Placental pericyte (primary cell): ENCODE measurements around a stretch of chr1.

GRCh38 chr1:60989797-60990211, 92.6 kb upstream of the NFIA start:
- CAGE, long polyA plus RNA: no peak

DNA sequence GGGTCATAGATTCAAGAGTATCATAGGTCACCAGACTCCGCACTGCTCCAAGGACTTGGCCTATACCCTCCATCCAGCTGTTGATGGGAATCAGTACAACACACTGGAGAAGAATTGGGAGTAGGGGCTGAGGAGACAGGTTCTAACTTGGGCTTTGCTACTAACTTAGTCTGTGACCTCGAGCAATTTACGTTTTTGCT, 84.9 kb upstream of the NFIA start:
- CAGE, long polyA plus RNA: no peak

DNA sequence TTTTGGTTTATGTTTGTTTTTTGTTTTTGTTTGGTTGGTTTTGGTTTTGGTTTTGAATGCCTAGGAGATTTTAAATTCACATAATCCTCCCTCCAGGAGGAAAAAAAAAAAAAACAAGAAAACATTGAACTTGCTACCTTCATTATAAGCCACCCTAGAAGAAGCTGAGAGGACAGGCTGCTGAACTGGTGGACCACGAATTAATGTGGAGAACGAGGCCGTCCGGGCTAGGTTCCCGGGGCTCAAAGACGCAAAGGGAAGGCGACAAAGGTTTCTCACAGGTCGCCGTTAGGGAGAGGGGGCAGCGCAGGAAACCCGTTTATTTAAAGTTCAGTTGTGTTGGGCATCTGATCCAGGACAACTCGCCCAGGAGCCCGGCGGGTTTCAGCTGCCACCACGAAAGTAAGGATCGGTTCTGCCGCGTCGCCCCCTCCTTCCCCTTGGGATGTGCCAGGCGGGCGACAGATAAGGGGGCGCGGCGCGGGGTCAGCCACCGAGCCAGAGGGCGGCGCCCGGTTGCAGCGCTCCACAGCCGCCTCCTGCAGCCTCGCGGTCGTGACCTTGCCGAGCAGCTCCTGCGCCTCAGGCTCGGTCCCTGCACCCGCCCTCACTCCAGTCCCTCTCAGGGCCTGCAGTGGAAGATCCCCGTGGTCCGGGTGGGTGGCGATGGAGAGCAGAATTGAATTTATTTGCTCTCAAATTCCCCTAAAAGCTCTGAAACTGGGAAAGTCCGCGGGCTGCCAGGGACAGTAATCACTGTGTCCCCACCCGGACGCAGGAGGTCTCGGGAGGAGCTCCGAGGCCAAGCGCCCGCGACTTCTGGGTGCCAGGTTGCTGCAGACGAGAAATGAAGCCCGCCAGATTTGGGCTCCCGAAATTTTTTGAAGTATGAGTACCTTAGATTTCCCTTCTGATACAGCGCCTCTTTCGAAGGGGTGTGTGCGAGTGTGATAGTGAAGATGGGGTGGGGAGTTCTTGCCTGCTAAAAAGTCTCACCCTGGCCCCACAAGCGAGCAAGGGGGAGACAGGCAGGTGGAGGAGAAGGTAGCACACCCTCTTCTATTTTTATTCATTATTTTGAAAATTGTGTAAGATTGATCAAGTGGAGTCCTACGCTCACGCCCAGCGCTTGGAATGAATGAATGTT, 28.5 kb upstream of the NFIA start:
- CAGE, long polyA plus RNA: no peak

- CAGE, long polyA plus RNA: no peak
Measured at GRCh38 chr1:61077619-61078459, 4.5 kb upstream of the NFIA start.

- CAGE, long polyA plus RNA: no peak
Measured at GRCh38 chr1:61457269-61457945, 267.5 kb downstream of the TM2D1 start.

DNA sequence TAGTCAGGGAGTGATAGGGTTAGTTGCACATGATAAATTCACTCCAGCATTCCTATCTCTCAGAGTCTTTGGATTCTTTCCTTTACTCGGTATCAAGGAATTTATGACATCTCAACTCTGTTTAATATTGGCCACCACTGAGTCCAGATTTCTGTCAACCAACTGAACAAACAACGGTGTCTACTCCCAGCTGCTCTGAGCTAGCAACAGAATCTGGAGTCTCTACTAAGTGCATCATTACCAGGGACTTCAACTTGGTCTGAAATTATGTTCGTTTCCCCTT, 233.4 kb downstream of the TM2D1 start:
- CAGE, long polyA plus RNA: no peak

DNA sequence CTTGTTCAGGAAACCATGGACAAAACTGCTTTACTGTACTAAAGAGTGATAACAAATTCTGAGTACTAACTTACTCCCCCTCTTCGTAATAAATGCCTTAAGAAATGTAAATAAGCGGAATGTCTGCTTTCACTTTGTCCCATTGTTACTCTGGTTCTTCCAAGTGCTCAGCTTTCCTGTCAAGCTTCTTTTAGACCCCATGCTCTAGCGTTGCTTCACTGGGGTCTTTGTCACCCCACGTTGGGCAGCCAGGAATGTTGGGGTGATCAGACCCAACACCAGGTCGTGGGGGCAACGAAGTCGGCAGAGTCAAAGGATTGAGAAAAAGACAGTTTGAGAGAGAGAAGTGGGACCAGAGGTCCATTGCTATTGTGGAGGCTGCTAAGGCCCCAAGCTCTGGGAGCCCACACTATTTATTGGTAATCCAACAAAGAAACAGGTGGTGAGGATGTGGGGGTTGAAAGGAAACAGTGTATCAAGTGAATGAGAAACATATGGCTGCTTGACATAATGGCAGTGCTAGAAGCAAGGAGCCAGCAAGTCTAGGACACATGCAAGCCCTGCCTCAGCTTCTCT, 11.4 kb upstream of the L1TD1 start:
- CAGE, long polyA plus RNA: no peak

GRCh38 chr1:62435661-62436180, 1.1 kb upstream of the USP1 start:
- CAGE, long polyA plus RNA: no peak

DNA sequence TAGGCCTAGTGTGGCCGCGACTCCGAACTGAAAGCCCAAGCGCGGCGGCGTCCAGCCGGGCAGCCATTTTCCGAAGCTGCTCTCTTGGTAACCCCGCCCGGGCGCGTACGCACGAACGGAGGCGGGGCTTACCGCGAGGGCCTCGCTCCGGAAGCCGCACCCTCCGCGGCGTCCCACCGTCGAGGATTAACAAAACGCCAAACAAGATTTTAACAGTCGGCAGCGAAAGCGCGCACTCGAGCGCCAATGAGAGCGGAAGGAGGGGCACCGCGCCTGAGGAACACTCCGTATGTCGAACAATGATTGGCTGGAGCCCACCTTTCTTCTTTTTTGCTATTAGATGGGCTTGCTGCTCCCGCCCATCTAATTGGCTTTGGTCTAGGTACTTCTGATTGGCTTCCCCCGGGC, 664 bp upstream of the USP1 start:
- CAGE, long polyA plus RNA: no peak

DNA sequence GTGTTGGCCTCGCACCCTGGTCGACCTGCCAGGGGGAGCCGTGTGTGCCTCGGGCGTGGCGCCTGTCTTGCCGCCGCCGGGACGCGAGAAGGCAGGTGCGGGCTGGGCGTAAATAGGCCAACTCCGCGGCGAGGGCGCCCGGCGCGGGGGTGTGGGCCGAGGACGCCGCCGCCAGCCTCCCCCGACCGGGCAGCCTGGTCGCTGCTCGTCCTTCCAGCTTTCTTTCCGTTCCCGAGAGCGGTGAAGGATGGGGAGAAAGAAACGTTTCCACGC, 580 bp downstream of the USP1 start:
- CAGE, long polyA plus RNA: no peak

DNA sequence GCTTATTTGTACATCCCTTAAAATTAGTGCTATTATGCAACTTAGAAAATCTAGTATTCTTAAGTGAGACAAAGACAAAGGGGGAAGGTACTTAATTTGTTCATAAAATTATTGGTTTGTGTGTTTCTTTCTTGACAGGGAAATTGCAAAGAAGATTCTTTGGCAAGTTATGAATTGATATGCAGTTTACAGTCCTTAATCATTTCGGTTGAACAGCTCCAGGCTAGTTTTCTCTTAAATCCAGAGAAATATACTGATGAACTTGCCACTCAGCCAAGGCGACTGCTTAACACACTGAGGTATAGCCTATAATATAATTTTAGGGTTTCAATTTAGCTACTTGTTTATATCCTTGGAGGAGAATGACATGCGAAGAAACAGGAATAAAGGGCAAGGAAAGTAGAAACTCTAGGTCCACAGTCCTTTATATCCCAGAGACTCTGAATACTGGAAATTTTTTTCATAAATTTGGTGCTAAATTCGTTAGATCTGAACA, 6.2 kb downstream of the USP1 start:
- CAGE, long polyA plus RNA: no peak

- CAGE, long polyA plus RNA: no peak
Measured at GRCh38 chr1:62585495-62586137, 11.7 kb upstream of the ANGPTL3 start.

DNA sequence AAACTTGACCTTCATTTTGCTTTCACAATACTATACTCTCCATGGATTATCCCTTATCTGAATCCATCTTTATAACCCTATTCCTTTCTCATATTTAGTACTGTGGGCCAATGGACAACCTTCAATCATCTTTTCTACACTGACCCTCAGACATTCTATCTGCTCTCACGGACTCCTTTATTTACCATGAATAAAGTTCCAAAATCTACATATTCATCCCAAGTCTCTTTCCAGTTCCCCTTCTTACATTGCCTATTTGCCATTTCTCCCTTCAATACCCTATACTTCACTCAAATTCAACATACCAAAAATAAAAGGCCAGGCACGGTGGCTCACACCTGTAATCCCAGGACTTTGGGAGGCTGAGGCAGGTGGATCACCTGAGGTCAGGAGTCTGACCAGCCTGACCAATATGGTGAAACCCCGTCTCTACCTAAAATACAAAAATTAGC, 9.3 kb downstream of the ANGPTL3 start:
- CAGE, long polyA plus RNA: no peak

DNA sequence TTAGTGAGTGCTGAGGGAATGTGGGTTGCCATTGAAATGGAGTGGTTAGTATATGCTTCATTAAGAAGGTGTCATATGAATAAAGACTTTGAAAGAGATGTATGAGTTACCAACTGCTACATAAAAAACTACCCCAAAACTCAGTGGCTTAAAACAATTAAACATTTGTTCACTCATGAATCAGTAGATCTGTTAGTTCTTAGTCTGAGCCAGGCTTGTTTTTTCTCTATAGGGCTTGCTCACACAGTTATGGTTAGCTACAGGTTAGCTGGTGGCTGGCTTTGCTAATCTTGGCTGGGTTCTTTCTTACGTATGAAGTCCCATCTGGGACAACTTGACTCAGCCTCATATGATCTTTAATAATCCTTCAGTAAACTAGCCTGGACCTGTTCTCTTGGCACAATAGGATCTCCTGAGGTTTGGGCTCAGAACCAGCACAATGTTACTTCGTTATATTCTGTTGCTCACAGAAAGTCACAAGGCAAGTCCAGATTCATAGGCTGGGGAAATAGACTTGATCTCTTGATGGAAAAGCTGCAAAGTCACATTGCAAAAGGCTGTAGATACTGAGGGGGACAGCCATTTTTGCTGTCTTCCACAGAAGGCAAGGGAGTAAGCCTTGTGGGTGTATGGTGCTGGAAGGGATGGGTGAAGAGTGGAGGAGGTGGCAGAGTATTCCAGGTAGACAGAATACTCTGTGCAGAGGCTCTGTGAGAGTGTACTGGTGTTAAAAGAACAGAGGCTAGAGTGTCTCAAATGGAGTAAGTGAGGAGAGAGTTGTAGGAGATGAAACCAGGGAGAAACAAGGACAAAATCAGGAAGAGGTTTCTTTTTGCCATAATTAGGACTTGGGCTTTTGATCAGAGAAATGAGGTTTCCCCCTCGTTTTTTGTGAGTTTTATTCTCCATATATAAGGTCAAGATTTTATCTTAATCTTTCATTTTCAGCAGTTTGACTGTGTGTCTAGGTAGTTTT, 24.4 kb downstream of the EFCAB7 start:
- CAGE, long polyA plus RNA: no peak

DNA sequence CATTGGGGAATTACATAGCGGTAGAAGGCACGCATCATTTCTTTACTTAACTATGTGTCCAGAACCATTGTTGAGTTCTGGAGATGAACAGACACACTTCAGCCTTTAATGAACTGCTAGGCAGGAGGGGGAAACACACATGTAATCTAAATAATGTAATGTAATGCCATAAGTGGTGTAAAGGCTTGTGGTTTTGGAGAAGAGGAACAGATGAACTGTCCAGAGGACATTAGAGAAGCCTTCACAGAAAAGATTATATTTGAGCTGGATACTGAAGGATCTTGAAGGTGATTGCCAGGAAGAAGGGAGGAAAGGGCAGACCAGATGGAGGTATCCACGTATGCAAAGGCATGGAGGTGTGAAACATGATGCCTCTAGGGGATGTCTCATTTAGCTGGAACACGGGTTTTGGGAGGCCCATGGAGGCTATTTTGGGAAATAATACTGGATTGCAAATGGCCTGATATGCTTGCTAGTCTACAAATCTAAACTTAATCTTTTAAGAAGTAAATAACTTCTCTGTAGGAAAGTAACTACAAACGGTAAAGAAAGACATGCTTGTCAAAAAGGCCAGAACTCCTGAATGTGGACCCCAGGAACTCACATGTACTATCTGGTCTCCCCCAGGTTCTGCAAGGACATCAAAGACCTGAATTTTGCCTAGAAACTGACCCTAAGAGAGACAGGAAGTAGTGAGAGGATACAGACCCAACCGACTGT, 36.7 kb downstream of the ROR1 start:
- CAGE, long polyA plus RNA: no peak

- CAGE, long polyA plus RNA: no peak
Measured at GRCh38 chr1:63892384-63893475, 118.9 kb downstream of the ROR1 start.

- CAGE, long polyA plus RNA: no peak
Measured at GRCh38 chr1:63913723-63914542, 140.1 kb downstream of the ROR1 start.

DNA sequence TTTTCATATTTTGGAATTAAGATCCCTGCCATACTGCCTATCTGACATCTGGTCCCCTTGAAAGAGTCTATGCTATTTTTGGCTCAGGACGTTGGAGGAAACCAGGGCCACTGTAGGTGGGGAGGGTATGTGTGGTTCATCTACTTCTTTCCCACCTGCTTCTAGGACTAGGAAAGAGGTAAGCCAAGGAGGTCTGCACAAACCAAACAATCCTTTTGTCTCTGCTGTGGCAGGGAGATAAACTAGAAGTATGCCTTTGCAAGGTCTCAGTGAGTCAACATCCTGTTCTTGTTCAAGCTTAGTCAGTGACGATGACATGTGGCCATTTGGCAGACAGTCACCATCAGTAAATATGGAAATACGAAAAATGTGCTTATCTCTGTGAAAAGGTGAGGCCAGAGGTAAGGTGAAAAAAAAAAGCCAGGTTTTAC, 196.8 kb upstream of the UBE2U start:
- CAGE, long polyA plus RNA: no peak

DNA sequence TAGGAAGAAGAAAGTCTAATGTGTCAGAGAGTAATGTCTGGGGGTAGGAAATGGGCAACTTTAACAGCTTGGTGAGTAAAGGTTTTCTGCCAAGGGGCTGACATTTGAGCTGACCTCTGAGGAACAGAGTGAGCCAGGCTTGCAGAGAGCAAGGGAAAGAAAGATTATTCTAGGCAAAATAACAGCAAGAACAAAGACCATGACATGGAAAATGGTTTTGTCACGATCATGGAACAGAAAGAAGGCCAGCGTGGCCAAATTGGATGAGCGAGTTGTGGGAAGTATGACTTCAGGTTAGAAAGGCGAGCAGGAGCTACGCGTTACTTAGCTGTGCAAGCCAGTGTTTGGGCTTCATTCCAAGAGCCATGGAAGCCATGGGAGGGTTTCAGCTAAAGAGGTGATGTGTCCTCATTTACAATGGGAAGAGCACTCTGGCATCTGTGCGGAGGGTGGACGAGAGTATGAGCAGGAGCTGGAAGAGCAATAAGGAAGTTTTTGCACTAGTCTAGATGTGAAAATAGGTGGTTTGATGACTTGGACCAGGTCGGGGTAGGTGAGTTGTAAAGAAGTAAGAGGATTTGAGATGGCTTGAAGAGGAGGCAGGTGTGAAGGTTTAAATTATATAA, 132.5 kb upstream of the UBE2U start:
- CAGE, long polyA plus RNA: no peak

GRCh38 chr1:64773207-64773613, 28.3 kb downstream of the RAVER2 start:
- CAGE, long polyA plus RNA: no peak